Metastatic Pancreatic Carcinoma in the Ovary (tissue), 1 donor: ENCODE results near the genes GEN1, KCNS3 and WDR35.

- PRO-cap: no peak
Measured at GRCh38 chr2:16665157-16665416, 547 bp downstream of the CYRIA start.

DNA sequence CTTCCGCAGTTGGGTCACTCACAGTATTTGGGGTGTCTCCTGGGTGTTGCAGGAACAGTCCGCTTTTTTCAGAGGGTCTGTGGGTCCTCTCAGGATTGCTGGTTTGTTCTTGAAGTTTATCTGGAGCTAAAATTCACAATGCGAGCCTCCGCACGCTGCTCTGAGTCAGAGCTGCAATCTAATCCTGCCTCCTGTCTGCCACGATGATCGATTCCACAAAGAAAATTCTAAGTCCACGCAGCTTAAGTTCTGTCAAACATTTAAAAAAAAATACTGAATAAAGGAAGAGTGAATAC lies 76.5 kb downstream of the RAD51AP2 start:
- PRO-cap: no peak

DNA sequence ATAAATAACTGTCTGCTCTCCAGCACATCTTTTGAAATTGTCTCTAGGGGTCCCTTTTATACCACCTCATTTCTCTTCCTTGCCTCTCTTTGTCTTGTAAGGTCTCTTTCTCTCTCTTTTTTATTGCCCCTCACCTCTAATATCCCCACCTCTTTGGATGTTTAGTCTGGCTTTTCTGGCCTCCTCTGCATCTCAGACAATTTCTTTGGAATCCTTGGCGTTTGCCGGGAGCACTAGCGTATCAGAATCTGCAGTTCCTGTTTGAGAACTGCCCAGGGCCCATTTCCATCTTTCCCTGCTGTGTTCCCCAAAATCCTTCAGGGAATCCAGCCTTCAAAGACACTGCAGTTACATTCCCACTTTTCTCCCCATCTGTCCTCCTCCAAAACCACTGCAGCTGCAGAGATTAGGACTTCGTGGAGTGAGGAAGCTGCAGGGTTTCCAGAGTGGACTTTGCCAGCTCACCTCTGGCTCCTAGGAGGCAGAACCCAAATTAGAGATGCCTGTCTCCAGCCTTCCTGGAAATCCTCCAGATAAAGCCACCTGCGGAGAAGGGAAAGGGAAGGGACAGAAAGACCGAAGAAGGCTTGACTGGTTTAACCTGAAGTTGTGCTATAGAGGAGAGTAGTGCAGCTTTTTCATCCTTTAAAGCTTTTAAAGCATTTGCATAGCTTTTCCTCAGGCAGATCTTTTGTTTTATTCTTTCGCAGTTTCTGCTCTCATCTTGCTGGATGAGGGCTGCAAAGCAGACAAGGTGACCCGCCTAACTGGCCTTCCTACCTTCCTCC lies 2.7 kb downstream of the VSNL1 start:
- PRO-cap: no peak

DNA sequence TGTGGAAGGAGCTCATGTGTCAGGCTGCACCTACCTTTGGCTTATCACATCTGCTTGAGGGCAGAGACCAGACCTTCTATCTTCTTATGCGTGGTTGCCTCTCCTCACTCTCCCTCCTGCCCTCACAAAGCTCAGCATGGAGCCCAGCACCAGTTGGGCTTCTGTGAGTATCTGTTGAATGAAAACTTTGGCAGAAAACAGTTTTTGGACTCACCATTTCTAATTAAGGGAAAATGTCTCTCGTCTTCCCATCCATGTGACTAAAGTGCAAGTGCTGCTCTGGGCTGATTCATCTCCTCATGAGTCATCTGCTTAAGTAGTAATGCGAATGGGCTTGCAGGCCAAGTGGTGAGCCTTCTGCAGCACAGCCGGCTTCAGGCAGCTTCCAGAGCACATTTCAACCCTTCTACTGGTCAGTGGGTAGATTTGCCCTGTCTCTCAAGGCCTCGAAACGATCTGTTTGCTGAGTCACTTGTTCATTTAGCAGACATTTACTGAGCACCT lies 102.6 kb downstream of the VSNL1 start:
- PRO-cap: no peak

DNA sequence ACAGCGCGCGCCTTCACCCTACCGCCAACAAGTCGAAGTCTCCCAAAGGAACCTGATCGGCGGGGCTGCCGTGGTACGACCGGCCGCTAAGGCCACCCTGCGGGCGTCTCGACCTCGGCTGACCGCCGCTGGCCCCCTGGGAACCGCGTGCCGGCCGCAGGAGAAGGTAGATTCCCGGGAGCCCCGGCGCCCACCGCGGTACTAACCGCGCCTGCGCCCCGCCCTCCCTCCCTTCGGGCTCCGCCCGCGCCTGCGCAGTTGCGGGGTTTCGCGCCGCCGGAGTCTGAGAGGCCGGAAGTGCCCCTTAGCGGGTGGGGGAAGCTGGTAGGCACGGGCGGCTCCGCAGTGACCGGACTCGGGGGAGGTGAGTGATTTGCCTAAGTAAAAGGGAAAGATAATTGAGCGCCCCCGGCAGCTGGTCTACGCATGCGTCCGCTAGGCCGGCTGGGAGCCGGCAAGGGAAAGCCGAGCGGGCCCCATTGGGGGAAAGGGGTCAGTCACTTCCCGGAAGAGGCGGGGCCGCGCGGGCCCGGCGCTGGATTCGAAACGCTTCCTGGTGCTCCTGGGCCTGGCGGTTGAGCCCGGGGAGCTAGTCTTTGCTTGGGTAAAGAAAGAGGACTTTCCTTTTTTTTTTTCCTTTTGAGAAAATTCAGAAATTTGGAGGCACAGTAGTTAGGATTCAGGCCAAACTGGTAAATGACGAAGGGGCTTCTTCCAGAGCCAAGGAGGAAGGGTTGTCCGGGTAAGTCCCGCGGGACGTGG lies at the start of gene GEN1:
Gene GEN1 (plus strand): TSS at position 535 of the 762 bp plus-strand sequence.
- PRO-cap: bidirectional peak, plus-strand start at position 516 of the sequence, minus-strand start at position 176 of the sequence

- PRO-cap: no peak
Measured at GRCh38 chr2:17799210-17800606, 16.6 kb upstream of the MSGN1 start.

GRCh38 chr2:17878440-17878737 lies at the start of gene KCNS3:
Gene KCNS3 (plus strand): TSS chr2:17878667.
- PRO-cap: bidirectional peak, plus-strand start at chr2:17878667, minus-strand start at chr2:17878524

DNA sequence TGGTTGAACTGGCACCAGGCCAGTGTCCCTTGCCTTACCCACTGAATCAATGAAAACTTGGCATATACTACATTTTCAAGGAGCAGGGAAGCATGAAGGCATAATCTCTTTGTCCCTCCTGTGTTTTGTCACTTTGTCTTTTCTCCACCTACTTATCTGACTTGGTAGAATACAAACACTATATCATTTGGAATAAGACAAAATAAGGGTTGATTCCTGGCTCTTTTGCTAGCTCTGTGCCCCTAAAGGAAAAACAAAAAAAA lies 366.5 kb downstream of the OSR1 start:
- PRO-cap: no peak

GRCh38 chr2:19086384-19086650 lies 272.1 kb downstream of the OSR1 start:
- PRO-cap: no peak

GRCh38 chr2:19801152-19801749 lies 100.5 kb downstream of the TTC32 start:
- PRO-cap: no peak

DNA sequence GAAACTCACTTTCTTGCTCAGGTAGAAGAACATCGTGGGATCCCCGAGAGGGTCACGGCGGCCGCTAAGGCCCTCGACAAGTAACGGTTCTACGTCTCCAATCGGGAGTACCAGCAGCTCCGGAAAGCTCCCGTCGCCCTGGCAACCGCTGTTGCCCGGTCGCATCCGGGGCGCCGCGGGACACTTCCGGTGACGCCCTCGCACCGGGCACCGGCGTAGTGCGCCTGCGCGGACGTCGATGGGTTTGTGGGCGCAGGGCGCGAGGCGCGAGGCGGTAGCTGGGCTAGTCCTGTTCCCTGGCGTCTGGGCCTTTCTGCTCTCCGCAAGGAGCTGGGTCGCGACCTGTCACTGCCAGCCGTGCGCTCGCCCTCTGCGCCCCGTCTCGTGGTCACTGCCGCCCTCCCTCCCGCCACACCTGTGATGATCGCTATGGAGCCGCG lies at the start of gene WDR35:
Gene WDR35 (minus strand): TSS at position 123 of the 440 bp plus-strand sequence.
- PRO-cap: bidirectional peak, plus-strand start at position 229 of the sequence, minus-strand start at position 153 of the sequence

DNA sequence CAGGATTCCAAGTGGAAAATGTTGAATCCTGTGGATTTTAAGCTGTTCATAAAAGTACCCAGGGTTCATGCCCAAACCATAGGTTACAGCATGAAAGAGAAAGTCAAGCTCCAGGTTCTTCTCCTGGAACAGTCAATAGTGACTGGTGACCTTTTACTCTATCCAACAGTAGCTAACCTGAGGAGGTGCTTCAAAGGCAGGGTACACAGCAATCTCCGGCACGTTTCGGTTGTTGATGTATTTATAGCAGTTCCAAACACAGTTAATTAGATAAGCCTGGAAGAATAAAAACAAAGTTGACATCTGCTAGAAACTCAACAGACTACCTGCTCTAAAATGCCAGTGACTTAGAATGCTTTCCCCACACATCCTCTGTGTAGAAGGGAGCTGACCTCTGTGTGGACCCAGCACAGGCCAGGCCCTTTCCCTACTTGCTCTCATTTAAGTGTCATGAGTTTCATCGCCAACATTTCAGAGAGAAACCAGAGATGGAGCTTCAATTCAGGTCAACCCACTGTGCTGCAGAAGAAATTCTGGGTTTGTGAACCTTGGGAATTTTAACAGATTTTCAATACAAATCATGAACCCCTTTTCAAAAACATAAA lies 17.2 kb downstream of the LAPTM4A start:
- PRO-cap: no peak

- PRO-cap: unidirectional peak, plus-strand start at chr2:20050450
Measured at GRCh38 chr2:20050122-20051092, 1.0 kb downstream of the LAPTM4A start.

DNA sequence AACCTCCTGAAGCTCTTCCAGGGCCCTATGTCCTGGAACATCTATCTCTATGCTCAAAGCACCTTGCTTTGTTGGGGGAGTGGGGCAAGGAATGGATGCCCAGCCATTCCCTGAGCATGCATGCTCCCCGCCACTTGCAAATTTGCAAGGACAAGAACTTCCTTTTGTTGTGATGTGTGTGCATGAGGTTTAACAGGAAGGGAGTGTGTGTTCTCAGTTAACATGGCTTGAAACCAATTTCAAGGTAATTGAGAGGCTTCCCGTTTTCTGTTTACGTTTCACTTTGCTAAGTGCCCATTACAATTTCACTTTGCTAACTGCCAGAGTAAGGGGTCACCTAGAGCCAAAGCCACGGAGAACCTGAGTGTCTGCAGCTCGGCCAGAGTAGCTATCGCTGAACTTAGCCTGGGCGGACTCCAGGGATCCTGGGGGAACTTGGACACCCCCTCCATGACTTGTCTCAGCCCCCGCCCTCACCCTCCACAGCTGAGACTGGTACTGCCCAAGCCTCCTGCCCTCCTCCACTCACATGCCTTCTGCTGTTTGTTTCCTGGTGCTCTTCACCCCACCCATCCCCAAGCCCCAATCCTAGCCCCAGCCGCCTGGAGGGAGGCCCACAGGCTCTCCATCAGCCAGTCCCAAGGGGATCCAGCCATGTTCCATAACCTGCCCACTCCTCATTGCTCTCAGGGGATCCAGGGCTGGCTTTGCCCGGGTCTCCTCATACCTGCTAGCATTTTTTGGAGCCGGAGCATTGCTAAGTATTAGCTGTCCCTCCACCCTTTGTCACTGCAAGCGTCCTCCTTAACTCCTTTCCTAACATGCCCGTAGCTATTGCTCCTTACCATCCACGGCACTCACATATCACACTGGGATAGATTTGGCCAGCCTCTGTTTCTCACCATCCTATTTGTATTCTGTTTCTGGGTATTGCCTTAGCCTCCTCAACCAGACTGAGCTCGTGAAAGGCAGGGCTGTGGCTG lies 53.7 kb upstream of the LAPTM4A start:
- PRO-cap: no peak

DNA sequence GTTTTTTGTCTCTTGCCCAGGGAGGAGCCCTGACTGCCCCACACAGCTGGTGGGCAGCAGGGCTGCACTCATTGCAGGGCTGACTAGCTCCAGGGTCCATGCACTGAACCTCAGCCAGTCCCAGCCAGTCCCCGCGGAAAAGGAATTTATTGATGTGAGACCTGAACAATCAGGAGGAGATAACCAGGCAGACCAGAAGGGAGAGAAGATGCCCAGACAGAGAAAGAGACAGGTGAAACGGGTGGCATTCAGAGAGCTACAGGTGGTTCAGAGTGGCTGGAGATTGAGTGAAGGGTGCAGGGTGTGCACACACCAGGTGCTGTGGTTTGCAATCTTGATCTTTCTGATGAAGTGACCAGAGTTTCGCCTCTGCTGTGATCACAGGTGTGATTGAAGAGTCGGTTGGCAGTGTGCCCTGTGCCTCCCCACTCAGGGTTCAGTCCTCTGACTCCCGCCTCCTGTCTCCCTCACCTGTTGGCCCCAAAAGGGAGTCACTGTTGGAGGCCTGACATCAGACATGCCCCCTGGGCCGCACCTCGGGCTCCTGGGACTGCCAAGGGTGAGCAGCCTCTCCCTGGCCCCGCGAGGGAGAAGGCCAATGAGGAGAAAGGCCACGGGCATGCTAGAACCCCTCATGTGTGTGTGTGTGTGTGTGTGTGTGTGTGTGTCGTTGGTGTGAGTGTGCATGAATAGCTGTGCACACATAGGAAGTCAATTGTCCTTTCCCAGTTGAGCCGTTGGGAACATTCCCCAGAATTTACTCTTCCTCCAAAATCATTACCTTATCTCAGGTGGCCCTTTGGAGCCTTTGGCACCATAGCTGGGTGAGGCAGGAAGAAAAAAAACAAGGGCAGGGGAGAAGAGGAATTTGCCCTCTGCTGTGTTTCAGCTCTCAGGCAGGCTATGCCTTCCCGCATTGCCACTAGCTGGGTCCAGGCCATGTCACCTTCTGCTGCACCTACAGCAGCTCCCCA lies 77.9 kb upstream of the LAPTM4A start:
- PRO-cap: no peak

DNA sequence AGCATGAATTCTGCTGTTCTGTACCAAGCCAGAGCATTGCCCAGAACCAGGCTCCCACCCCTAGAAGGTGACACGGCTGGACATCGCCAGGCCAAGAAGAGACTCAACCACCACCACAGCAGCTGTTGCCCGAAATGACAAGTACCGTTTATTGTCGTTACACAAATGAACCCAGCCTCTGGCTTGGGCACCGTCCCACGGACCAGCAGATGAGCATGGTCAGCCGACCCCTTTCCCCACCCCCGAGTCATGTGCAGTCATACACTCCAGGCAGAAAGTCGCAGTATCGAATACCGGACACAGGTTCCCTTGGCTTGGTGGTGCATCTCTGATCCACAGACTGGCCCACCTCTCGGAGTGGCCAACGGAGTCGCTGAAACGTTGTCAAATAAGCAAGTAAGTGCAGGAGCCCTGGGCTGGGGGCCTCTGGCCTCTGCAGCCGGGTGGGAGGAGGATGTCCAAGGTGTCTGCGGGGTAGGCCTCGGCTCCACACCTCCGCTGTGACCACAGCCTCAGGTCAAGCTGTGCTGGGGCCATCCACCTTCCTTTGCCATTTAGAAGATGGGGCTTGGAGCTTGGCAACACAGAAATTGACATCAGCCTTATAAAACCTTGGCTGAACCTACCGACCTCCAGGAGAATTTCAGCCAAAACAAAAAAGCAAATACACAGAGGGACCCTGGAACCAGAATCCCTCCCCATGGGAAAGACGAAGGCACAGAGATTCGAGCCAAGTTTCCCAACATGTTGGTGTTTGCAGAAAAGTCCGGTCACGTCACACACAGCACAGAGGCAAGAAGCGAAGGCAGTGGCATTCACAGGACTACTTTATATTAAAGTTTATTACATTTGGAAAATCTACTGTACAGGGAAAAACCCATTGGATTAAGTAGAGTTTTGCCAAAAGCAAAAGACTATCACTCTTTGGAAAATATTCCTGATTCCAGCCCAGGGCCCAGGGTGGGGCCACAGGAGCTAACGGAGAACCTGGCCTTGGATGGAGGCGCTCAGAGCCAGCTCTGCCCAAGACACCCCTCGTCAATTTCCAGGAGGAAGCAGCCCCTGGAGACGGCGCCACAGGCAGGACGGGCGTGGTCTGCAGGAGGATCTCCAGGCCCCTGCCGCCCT lies 23.9 kb downstream of the SDC1 start:
- PRO-cap: no peak

DNA sequence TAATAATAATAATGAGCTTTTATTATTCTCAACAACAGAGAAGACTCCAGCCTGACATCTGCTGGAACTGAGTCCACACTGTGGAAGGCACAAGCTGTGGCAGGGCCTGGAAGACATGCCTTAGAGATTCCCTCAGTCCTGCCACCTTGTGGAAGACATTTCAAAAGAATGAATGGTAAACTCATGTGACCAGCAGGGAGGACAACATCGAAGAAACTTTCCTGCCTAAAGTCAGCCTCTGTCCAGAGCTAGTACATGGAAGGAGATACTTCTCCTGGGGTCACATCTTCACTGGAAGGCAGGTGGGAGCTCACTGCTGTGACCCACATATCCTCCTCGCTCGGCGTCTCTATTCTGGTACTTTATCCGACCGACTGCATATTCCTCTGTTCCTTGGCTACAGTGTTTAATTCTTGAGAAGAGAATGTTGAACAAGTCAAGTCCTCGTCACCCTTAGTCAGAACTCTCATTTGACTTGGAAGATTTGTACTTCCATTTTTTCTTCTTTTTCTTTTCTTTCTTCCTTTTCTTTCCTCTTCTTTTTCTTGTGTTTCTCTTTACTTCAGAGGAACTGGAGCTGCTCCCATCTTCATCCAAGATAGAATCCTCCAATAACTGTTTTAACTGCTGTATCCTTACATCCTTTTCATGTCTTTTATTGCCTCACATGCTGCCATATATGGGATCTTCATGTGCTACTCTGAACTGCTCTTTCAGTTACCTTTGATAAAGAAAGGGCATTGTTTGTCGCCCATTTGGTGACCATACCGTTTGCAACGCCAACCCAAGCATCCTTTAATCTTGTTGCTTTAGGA lies 59.4 kb downstream of the PUM2 start:
- PRO-cap: no peak

DNA sequence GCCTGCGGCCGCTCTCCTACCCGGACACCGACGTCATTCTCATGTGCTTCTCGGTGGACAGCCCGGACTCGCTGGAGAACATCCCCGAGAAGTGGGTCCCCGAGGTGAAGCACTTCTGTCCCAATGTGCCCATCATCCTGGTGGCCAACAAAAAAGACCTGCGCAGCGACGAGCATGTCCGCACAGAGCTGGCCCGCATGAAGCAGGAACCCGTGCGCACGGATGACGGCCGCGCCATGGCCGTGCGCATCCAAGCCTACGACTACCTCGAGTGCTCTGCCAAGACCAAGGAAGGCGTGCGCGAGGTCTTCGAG lies 751 bp downstream of the RHOB start:
- PRO-cap: bidirectional peak, plus-strand start outside the sequence, minus-strand start at position 29 of the sequence; bidirectional peak, plus-strand start at position 277 of the sequence, minus-strand start at position 266 of the sequence

GRCh38 chr2:20538135-20538555 lies 91.3 kb downstream of the RHOB start:
- PRO-cap: no peak

GRCh38 chr2:20540608-20541290 lies 93.9 kb downstream of the RHOB start:
- PRO-cap: no peak